Paraaortic lymph node (tissue), 1 donor: ENCODE data around the gene LHFPL5.

DNA sequence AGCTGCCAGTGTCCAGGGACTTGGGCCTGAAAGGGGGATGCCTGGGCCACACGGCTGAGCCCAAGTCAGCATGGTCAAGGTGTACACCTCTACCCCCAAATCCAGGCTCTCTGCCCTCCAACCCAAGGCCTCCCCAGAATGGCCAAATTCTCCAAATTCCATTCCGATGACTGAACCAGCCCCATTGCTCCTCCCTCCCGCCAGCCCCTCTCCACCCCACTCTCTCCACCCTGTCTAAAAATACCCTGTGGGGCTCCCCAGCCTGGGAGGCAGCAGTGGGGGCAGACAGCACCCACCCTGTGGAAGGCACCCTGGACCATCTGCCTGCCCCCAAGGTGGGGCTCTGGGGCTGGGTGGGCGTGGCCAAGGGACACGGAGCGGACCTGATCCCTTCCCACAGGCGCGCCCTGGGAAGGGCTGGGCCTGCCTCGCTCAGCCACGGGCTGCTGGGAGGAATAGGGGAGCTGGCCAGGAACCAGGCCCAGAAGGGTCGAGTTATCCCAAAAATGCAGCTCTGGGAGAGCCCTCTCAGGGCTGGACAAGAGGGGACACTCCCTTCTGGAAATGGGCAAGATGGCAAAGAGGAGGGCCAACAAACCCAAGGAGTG, 11.4 kb downstream of the TEAD3 start:
- PRO-cap = unidirectional peak, plus-strand start at position 265 of the sequence

GRCh38 chr6:35492892-35493334, 4.0 kb downstream of the TEAD3 start:
- PRO-cap = no peak

GRCh38 chr6:35568939-35569765, 56.5 kb upstream of the TULP1 start:
- PRO-cap = no peak

DNA sequence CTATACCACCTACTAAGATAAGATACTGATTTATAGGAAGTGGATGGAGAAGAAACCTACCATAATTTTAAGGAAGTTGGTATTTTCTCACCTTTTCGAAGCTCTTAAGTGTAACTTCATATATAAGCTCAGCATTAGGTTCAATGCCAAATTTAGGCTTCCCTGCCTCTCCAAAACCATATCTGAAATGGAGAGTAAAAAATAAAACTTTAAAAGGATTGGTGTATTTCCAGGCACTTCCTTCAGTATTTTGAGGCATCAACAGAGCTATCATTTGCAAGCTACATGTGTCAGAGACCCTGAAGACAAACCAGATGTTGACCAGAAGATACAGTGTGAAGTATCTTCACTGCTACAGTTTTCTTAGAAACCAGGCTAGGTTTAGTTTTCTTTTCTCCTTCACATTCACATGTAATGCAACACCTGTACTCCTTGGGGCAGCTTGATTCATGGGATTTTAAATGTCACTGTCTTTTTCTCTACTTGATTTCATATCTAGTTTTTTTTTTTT, 78.4 kb upstream of the TULP1 start:
- PRO-cap = no peak

DNA sequence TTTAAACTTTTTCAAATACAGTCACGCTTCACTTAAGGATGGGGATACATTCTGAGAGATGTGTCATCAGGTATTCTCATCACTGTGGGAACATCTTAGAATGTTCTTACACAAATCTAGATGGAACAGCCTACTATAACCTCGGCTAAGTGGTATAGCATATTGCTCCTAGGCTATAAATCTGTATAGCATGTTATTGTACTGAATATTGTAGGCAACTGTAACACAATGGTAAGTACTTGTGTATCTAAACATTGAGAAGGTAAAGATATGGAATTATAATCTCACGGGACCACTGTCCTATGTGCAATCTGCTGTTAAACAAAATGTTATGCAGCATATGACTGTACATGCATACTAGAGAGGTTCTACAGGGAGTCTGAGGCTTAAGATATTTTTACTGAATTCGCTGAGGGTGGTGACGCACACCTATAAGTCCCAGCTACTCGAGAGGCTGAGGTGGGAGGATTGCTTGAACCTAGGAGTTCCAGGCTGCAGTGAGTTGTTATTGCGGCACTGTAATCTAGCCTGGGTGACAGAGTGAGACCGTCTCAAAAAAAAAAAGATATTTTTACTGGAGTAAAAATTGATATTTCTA, 87.3 kb upstream of the TULP1 start:
- PRO-cap = no peak

DNA sequence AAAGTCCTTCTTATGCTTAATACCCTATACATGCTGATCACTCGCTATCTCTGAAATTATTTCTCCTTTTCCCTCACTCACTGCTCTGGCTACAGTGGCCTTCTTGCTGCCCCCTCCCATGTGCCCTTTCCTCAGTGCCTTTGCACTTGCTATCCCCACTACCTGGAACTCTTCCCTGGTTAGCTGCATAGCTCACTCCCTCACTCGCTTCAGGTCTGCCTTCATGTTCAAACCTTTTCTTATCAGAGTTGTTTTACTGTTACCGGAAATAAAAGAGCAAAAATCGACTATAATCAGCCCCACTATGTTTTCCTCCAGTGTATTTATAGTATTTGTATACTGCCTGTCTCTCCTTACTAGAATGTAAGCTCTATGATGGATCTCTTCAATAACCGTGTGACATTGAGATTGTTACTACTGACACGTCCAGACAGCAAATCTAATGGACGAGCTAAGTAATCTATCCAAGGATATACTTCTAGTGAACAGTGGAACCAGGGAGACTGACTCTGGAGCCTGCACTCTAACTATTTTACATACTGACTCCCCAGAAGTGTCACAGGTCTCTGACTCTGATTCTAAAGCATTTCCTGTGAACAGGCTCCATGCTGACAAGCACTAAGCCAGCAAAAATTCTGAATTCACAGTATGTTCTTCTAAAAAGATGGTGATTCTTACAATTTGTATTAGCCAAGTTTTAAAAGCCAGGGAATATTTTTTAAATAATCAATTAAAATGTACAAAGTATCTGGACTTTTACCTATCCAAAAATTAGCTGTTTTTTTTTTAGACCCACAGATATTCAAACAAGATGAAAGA, 25.0 kb downstream of the FKBP5 start:
- PRO-cap = no peak

GRCh38 chr6:35720306-35720922, 16.4 kb upstream of the ARMC12 start:
- PRO-cap = unidirectional peak, plus-strand start at chr6:35720612

DNA sequence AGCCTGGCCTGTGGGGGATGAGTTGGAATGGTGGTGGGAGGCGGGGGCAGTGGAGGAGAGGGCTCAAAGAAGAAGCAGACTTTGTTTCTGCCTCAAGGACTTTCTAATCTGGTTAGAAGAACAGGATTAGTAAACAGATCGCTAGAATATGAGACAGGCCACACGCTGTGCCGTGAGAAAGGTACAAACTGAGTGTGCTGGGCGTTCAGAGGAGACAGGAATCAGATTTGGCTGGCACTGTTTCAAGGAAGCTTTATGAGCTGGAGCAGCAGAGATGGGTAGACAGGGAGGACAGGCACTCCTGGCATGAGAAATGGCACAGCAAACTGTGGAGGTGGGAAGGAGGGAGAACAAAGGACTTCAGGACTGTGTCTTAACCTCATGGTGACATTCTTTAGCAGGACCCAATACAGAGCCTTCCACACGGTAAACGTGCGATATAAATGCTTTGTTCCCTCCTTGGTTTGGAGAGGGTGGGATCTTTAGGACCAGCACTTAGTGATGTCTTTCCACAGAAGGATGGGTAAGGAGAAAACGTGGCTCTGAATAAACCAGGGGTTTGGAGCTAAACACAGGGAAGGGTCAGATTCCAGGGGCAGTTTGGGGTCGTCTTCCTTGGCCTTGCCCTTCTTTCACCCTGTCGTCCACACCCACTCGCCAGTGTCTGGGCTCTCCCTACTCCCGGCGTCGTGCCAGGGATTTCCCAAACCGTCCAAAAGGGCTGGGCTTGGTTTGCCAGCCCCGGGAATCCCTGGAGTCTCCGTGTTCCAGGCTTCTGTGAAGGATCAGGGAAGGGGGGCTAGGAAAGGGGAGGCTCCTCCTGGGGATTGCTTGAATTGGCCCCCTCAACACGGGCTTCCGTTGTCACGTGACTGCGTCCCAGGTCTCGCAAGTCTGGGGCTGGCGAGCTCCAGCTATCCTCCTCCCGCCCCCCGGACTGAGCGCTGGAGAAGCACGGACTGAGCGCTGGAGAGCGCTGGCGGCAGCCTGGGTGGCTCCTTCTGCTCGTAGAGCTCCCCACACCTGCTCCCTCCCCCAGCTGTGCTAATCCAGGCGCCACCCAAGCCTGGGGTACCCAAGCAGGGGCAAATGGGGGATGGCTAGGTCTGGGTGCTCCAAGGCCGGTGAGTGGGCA, 9.7 kb upstream of the ARMC12 start:
- PRO-cap = bidirectional peak, plus-strand start at position 275 of the sequence, minus-strand start at position 105 of the sequence; bidirectional peak, plus-strand start at position 891 of the sequence, minus-strand start at position 753 of the sequence; bidirectional peak, plus-strand start at position 958 of the sequence, minus-strand start at position 946 of the sequence

- PRO-cap = bidirectional peak, plus-strand start at chr6:35731562, minus-strand start at chr6:35731357; bidirectional peak, plus-strand start at chr6:35732081, minus-strand start at chr6:35731765
Measured at GRCh38 chr6:35731419-35731880, 5.4 kb upstream of the ARMC12 start.

DNA sequence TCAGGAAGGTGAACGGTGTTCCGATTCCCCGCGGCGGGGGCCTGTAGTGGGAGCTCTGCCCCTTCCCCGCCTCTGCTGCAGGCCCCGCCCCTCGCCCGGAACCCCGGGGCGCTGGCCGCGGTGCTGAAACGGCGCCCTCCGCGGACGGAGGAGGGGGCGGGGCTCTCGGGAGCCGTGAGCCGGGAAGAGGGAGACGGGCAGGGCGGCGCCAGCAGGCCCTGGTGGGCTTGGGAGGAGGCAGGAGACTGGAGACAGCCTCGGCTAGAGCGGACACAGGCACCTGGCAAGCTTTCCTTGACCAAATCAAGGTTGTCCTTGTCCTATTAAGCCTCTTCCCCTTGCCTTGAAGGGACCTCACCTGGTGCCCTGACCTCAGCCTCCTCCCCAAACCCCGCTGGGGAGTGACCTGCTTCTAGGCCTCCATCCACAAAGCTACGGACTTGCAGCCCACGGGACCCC, at the start of gene LHFPL5:
LHFPL5 (plus strand) TSS at position 165 of the 459 bp plus-strand sequence.
- PRO-cap = no peak

- PRO-cap = no peak
Measured at GRCh38 chr6:35922066-35922751, 1.3 kb upstream of the SRPK1 start.

GRCh38 chr6:36123532-36124451, 6.5 kb upstream of the MAPK13 start:
- PRO-cap = bidirectional peak, plus-strand start at chr6:36123954, minus-strand start at chr6:36123819; unidirectional peak, plus-strand start at chr6:36123954

DNA sequence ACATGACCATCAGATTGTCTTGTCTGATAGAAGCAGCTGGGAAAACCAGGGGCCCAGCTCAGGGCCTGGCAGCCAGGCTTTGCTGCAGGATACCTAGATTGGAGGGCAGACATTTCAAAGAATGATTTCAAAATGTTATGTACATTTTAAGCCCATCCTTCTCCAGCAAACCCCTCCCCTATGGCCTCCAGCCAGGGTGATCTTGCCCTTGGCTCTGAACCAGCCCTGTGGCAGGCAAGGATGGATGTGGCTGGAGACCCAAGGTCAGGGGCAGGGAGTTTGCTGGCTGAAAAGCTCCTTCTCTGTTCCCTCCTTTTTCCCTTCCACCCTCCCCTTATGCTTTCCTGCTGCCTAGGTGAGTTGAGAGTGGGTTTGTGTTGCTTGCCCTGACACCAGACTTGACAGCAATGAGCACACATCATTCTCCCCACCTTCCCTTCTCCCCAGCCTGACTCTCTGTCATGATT, 1.7 kb downstream of the MAPK13 start:
- PRO-cap = no peak

DNA sequence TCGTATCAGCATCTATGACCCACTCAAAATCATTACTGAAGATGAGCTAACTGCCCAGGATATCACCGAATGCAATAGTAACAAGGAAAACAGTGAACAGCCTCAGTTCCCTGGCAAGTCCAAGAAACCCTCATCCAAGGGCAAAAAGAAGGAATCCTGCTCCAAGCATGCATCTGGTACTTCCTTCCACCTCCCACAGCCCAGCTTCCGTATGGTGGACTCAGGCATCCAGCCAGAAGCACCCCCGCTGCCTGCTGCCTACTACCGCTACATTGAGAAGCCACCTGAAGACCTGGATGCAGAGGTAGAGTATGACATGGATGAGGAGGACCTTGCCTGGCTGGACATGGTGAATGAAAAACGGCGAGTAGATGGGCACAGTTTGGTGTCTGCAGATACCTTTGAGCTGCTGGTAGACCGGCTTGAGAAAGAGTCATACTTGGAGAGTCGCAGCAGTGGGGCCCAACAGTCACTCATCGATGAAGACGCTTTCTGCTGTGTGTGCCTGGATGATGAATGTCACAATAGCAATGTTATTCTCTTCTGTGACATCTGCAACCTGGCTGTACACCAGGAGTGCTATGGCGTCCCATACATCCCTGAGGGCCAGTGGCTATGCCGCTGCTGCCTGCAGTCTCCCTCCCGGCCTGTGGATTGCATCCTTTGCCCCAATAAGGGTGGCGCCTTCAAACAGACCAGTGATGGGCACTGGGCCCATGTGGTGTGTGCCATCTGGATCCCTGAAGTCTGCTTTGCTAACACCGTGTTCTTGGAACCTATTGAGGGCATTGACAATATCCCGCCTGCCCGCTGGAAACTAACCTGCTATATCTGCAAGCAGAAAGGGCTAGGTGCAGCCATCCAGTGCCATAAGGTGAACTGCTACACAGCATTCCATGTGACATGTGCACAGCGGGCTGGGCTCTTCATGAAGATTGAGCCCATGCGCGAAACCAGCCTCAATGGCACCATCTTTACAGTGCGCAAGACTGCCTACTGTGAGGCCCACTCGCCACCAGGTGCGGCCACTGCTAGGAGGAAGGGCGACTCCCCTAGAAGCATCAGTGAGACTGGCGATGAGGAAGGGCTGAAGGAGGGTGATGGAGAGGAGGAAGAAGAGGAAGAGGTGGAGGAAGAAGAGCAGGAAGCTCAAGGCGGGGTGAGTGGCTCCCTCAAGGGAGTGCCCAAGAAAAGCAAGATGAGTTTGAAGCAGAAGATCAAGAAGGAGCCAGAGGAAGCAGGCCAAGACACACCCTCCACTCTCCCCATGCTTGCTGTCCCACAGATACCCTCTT, 4.4 kb downstream of the BRPF3 start:
- PRO-cap = no peak

DNA sequence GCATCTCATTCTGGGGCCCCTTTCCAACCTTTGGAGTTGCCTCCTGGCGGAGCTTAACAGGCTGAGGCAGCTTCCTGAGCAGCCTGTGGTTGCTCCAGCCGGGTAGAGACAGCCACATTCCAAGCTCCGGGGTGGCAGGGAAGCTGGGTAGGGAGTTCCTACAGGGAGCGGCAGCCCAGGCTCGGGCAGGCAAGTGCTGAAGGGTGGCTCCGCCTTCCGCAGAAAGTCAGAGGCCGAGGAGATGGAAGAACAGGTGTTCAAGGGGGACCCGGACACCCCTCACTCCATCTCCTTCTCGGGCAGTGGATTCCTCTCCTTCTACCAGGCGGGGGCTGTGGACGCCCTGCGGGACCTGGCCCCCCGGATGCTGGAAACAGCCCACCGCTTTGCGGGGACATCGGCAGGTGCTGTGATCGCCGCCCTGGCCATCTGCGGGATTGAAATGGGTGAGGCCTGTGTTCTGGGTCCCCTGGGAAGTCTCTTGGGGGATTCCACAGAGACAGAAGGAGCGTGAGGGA, 418 bp downstream of the PNPLA1 start:
- PRO-cap = no peak

GRCh38 chr6:36319412-36319820, 17.3 kb downstream of the BNIP5 start:
- PRO-cap = no peak

- PRO-cap = no peak
Measured at GRCh38 chr6:36443772-36444892, 1.3 kb downstream of the KCTD20 start.

DNA sequence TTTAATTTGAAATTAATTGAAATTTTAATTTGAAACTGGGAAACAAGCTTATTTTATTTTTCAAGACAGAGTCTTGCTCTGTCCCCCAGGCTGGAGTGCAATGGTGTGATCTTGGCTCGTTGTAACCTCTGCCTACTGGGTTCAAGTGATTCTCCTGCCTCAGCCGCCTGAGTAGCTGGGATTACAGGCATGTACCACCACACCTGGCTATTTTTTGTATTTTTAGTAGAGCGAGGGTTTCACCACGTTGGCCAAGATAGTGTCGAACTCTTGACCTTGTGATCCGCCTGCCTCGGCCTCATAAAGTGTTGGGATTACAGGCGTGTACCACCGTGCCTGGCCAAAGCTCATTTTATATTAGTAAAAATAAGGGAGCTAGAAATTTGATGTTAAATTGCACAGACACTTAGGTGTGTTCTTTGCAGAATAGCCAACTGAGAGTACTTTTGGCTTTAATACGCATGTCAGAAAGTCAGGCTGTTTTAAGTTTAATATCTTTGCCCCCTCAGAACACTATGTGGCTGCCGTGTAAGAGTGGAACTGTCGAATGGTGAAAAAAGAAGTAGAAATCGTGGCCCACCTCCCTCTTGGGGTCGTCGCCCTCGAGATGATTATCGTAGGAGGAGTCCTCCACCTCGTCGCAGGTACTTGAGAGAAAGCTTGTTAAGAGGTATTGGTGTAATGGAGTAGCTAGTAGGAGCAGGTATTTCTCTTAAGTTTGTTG, 4.3 kb downstream of the SRSF3 start:
- PRO-cap = no peak

GRCh38 chr6:36605162-36605665, 11.1 kb downstream of the SRSF3 start:
- PRO-cap = no peak

DNA sequence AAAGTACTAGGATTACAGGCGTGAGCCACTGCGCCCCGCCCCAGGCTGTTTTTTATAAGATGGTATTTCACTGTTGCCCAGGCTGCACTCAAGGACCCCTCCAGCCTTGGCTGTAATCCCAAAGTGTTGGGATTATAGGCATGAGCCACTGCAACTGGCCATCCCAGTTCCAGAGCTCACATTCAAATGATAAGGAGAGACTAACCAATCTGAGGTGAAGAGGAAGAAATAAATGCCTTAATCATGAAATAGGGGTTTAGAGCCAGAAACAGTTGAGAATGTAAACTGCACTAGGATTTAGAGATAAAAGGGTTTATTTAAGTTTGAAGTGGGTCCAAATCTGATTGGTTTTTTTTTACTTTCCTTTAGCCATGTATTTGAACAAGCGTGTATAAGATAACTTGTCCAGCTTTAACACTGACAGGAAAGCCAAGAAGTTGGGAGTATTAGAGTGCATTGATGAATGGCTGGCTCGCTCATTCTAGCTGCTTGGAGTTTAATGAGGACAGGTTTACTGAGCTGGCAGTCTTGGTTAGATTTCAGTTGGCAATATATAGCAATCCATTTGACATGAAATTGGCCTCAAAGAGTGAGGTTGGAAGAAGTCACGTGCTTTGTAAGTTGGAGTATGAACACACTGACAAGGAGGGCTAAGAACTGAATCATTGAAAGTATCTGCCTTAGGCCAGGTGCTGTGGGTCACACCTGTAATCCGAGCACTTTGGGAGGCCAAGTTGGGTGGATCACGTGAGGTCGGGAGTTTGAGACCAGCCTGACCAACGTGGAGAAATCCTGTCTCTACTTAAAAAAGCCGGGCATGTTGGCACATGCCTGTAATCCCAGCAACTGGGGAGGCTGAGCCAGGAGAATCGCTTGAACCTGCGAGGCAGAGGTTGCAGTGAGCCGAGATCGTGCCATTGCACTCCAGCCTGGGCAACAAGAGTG, 13.6 kb downstream of the SRSF3 start:
- PRO-cap = no peak